Smooth muscle cell (in vitro differentiated cells): ENCODE results near the genes ADAMTS8 and NCAPD3.

DNA sequence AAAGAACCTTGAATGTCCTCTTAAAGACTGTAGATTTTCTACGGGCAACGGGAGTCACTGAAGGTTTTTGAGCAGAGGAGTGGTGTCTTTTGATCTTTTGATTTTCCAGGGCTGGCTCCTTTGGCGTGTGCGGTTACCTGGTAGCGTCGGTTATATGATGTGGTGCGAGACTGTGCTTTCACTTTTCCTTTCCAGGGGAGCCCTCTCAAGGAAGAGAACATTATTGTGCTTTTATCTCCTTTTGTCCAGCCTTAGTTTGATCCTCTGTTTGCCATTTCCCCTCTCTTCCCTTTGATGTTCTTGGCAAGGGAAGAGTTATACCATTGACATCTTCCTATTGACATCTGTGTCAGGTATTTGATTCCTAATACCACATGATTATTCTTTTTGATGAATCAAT is 39.5 kb downstream of the ADAMTS8 start:
- RAMPAGE, long total RNA: no peak

DNA sequence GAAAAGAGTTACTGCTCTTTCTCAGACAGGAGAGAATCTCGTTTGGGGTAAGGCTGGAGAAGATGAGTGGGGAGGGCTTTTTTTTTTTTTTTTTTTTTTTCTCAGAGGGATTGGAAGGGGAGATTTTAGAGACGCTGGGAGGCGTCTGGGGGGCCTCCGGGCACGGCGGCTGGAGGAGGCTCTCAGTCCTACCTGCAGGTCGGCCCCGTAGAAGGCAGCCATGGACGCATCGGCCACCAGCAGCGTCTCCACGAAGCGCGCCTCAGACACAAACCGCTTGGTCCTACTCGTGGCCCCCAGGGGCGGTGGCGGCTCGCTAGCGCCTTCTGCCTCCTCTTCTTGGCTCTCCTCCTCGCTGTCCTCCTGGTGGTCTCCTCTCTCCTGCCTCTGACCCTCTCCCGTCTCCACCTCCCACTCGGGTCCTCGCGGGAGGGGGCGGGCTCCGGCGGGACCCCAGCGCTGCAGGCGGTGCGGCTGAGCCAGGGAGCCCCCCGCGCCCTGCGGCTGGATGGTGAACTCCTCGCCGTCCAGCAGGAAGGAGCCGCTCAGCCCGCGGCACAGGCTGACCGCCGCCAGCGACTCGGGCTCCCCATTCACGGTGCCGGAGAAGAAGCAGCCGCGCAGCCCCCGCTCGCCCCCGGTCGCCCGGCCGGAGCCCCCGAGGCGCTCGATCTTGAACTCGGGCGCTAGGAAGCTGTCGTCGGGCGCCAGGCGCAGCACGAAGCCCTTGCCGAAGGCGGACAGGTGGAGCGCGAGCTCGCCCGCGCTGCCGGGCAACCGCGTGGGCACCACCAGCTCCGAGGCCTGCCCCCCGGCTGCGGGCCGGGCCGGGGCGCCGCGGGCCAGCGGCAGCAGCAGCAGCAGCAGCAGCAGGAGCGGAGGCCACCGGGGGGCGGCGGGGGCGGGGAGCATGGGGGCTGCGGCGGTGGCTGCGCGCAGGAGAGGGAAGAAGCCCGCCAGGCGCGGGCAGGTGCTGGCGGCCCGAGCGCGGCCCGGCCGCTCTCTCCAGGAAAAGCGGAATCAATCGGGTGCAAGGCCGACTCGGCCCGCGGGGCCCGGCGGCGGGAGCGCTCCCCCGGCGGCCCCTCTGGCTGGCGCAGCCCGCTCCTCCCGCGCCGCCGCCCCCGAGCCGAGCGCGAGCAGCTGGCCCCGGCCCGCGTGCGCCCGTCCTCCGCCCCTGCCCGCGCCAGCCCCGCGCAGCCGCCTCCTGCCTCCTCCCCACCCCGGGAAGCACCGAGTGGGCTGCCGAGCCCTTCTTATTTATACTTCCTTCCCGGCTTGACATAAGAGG is at the start of gene ADAMTS8:
TSS of gene ADAMTS8 (minus strand) at position 1,235 of the 1,291 bp plus-strand sequence.
- RAMPAGE, long total RNA: no peak

- RAMPAGE, long total RNA: no peak
Measured at GRCh38 chr11:130449610-130450638, 1.5 kb downstream of the ADAMTS15 start.

DNA sequence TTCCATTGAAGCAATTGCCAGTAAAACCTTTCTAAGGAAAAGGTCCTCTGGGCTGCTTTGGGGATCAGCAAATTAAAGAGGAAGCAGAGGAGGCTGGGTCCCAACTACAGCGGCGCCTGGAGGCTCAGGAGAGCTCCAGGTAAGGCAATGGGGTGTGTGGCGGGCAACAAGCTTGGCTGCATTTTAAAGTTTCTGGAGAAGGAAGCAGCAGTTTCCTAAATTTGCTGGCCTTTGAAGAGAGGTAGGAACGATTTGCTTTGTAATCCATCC is 29.4 kb downstream of the ADAMTS15 start:
- RAMPAGE, long total RNA: no peak

- RAMPAGE, long total RNA: no peak
Measured at GRCh38 chr11:130528811-130529251, 80.4 kb downstream of the ADAMTS15 start.

DNA sequence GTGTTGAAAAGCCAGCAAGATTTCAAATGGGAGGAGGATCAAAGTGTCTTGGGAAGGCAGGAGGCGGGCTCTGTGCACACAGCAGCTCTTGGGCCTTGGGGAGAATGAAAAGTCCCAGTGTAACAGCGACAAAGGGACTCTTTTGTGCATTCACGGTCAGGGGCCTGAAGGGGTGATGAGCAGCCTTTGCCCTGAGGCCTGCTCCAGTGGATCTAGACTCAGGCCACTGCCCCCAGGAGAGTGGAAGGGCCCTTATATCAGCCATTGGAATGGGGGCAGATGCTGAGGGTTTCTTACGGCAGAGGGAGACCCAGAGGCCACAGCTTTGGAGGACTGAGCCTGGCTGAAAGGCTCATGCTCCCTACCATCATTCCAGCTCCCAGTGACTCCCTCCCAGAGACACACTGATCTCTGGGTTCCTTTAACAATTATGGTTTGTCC is 135.5 kb downstream of the ADAMTS15 start:
- RAMPAGE, long total RNA: no peak

- RAMPAGE, long total RNA: no peak
Measured at GRCh38 chr11:130677395-130678079, 229.1 kb downstream of the ADAMTS15 start.

- RAMPAGE, long total RNA: no peak
Measured at GRCh38 chr11:130792521-130792733, 123.9 kb downstream of the SNX19 start.

DNA sequence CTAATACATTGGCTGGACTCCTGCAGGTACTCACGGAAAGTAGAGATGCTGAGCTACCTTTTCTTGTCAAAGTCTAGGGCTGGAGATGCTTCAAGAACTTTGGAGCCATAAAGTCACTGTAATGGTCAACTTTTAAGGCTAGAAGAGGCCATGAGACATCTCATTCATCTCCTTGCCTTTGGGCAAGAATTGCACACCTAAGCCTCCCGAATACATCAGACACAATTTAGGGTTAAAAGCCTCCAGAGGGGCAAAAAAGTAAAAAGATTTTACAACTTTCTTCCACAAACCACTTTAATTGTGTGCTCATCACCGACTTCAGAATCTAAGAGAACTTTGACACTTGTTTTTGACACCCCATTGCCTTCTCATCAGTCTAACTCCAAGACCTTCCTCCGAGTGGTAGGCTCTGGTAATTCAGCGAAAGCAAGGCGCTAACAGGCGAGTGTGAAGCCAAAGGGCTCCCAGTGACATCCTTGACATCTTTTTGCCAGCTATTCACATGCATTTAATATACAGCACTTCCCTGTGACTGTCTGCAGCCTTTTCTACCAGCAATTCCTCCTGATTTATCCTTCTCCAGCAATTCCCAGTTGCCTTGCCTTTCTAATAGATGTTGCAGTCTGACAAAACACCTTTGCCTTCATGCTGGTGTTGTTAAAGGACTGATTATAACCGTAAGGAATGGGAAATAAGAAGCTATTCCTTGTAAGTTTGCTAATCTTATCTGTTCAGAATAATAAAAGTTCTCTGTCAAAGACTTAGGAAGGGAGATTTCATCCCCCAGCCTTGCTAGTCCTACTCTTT is 39.4 kb downstream of the SNX19 start:
- RAMPAGE, long total RNA: no peak

GRCh38 chr11:131290558-131290794 is 79.9 kb upstream of the NTM start:
- RAMPAGE, long total RNA: no peak

DNA sequence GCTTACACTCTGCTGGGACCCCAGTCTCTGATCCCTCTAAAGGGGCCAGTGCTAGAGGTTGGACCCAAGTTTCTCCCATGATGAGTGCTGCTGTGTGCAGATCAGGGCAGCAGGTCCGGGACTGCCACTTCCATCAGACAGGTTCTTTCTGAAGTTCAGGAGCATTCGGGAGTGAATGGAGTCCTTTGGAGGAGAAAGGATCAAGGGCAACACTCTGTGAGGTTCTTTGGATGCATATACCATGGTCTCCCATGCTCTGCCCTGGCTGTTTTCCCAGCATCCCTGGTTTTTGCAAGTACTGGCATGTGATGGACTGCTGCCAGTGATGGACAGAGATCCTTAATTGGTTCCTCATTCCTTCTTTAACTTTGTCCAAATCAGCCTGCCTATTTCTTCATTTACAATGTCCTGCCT is 44.0 kb downstream of the NTM start:
- RAMPAGE, long total RNA: no peak

GRCh38 chr11:131663238-131663808 is 292.9 kb downstream of the NTM start:
- RAMPAGE, long total RNA: no peak

GRCh38 chr11:131889207-131889696 is 518.8 kb downstream of the NTM start:
- RAMPAGE, long total RNA: no peak

- RAMPAGE, long total RNA: no peak
Measured at GRCh38 chr11:133964998-133965585, 8.3 kb upstream of the IGSF9B start.

DNA sequence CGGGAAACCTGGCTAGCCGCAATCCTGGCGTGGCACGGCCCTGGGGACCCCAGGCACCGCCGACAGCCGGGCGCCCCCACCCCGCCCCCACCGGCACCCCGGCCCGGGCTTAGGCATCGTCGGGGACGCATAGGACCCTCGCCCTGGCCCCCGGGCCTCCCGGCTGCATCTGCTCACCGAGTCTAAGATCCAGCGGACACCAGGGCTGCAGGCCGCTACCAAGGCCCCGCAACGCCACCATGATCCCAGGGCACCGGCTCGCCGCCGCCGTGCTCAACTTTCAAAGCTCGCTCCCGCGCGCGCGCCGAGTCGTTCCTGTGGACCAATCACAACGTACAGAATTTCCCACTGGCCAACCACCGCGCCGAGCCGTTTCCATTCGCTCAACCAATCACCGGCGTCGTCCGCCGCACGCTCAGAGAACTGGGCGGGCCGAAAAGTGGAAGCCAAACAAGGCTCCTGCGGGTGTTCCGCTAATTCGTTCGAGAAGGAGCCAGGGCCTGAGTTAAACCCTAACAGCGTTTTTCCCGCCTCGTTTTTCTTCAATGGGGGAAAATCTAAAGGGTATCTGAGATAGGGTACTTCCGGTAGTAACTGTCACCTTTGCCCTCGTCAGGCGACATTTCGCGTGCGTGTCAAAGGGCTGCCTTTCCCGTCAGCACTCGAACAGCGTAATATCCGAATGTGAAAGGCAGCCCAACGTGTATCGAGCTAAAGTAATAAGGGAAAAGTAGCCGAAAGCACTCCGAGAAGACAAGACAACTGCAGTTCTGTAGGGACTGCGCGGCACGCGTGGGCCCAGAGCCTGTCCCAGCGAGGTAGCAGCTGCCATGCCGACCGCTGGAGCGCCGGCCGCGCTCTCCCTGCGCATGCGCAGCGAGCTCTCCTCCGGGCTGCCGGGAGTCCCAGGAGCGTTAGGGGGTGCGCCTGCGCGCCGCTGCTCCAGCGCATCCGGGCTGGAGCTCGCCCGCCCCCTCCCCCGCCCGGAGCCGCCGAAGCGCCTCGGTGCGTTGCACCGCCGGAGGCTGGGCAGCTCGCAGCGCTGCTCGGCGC is at the start of gene NCAPD3:
TSS of gene NCAPD3 (minus strand) at position 282 of the 1,053 bp plus-strand sequence.
- RAMPAGE, long total RNA: start-site peak on the minus strand centred at position 279 of the sequence, 65 bp wide, 129 and 56 reads in 2 replicates

GRCh38 chr11:134228692-134229168 is 4.3 kb downstream of the VPS26B start:
- RAMPAGE, long total RNA: no peak

- RAMPAGE, long total RNA: no peak
Measured at GRCh38 chr11:134393358-134393930, 18.6 kb downstream of the B3GAT1 start.

- RAMPAGE, long total RNA: no peak
Measured at GRCh38 chr11:134851842-134852266, 439.8 kb upstream of the B3GAT1 start.